ENCODE data around the gene TRAPPC3L.

- PRO-cap, result no peak
- RAMPAGE, long total RNA, 4 experiments, result no peak in any of the 4 experiments
Observed at GRCh38 chr6:111751103-111751574, 122.1 kb downstream of the FYN start.

DNA sequence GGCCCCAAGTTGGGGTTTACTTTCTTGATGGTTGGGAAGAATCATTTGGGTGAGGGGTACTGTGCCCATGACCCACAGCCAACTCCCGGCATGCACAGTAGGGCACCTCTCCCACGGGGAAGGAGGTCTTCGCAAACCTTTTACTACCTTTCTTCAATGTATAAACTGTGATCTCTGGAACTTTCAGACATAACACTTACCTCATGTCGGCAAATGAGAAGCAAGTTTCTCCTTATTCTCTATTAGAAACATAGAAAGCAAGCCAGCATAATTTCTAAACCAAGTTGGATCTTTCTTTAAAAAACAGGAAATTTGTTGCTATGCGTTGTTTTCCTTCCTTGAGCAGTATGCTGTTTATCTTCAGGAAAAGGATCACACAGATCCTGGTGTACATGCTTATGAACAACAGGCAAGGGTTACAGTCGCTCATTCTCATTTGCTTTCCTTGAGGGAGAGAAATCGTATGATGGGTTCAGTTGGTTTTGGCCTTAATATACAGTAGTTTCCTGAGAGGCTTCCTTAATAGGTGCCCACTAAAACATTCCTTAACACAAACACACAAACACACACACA lies 118.9 kb downstream of the FYN start:
- PRO-cap, result no peak
- RAMPAGE, long total RNA, 4 experiments, result no peak in any of the 4 experiments

GRCh38 chr6:111757274-111757888 lies 115.9 kb downstream of the FYN start:
- PRO-cap, result no peak
- RAMPAGE, long total RNA, 4 experiments, result no peak in any of the 4 experiments

DNA sequence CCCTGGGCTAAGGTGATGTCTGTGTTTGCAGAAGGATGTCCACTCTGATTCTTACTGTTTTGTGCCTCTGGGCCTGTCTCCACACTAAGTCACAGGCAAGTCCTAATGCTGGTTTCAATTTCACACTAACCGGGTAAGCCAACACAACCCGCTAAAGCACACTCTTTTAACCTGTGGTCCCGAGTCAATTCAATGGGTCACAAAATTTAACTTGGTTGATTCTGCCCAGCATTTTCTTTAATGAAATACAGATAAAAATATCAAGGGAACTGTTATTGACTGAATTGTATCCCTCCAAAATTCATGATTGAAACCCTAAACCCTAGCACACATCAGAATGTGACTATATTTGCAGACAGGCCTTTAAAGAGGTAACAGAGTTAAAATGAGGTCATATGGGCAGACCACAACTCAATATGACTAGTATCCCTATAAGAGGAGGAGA lies 78.4 kb downstream of the FYN start:
- PRO-cap, result no peak
- RAMPAGE, long total RNA, 4 experiments, result no peak in any of the 4 experiments

DNA sequence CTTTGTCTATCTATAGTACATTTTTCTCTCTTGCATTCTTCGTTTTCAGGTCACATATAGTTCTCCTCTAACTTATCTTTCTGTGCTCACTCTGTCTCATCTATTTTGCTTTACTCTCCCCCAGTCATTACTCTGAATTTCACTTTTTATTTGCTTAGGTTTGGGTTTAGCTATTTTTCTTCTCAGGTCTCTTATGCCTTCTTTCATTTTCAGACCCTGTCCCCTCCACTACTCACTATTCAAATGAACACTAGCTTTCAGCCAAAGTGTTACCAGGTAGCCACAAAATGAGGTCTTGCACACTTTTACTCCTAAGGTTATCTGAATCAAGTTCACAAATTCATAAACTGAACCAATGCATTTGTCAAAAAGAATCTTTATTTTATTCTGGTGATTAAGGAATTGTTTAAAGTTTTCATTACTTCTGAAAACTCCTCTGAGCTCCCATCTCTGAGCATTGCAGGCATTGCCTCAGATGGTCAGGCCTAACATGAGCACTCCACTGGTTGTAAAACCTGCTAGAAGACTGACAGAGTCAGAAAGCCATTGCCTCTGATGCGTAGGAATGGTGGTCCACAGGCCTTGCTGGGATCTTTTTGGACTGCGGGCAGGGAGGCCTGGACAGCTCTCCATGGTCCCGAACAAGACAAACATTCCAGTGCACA lies 48.6 kb downstream of the FYN start:
- PRO-cap, result no peak
- RAMPAGE, long total RNA, 4 experiments, result start-site peak on the minus strand in 1 of 4 experiments, centred at position 313 of the sequence, 6 reads per replicate

- PRO-cap, result no peak
- RAMPAGE, long total RNA, 4 experiments, result no peak in any of the 4 experiments
Observed at GRCh38 chr6:111869929-111870577, 3.2 kb downstream of the FYN start.

- PRO-cap, result no peak
- RAMPAGE, long total RNA, 4 experiments, result no peak in any of the 4 experiments
Observed at GRCh38 chr6:111908732-111909655, 35.7 kb upstream of the FYN start.

DNA sequence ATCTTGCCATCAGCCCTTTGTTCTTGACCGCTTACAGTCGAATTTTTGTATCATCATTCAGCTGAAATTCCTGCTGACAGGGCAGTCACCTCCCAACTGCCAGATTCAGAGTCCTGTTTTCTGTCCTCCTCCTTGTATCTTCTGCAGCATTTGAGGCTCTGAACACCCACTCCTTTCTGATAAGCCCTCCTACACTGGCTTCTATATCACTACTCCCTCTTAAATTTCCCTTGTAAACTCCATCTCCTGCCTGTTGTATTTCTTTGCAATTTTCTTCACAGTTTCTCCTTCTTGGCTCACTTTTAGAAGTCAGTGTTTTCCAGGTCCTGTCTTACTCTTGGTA lies 77.7 kb upstream of the CCN6 start:
- PRO-cap, result no peak
- RAMPAGE, long total RNA, 4 experiments, result no peak in any of the 4 experiments

DNA sequence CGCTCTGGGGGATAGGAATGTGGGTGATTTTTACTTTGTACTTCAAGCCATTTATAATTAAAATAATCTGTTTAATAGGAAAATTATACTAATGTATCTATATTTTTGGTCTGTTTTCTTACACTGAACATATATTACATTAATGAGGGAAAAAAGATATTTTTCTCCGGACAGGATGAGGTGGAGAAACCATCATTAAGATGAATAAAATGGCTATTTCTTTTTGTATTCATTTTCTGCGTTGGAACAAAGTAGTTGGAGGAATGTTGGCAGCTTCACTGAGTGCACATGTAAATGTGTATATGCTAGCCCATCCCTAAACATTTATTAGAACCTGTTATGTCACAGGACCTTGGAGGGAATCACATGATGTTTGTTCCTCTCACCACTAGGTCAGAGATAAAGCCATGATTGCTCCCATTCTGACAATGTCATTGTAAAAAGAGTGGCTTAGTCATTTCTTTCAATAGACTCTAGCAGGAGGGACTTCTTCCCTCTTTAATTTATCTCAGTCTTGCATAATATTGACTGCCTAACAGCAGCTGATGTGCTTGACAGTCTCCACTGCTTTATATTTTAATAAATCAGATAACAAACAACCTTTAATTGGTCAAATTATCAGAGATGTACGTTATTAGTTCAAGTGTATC lies 39.8 kb downstream of the LAMA4 start:
- PRO-cap, result no peak
- RAMPAGE, long total RNA, 4 experiments, result no peak in any of the 4 experiments

DNA sequence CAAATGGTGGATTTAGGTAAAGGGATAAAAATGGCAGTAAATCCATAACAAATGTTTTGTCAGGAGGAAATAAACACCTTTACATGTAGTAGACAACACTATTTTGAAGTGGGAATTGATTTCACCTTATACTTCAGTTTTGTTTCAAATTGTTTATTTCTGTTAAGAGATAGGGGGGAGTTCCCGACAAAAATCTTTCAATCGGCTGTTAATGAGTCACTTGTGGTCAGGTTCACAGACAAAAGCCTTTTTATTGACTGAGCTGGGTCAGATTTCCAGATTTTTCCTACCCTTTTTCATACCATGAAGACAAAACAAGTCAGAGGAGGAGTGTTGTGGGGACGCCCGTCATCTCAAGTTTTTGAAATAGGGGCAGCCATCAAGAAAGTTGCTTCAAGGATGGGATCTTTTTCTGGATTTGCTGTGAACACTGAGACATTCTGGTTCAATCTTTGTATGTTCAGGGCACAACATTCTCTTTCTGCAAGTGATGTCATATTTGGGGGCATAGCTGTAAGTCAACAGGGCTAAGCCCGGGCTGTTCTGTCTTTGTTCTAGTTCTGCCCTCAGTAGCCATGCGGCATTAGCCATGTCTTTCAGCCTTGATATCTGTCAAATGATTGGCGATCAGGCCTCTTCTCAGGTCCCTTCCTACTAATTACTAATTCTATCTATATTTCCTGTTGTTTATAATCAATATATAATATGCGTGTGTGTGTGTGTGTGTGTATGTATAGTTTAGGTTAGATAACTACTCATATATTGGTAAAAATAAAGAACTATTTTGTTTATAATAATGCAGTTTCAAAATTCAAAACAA lies 496.0 kb upstream of the MARCKS start:
- PRO-cap, result no peak
- RAMPAGE, long total RNA, 4 experiments, result no peak in any of the 4 experiments

GRCh38 chr6:113645196-113646053 lies 211.7 kb upstream of the MARCKS start:
- PRO-cap, result no peak
- RAMPAGE, long total RNA, 4 experiments, result no peak in any of the 4 experiments

DNA sequence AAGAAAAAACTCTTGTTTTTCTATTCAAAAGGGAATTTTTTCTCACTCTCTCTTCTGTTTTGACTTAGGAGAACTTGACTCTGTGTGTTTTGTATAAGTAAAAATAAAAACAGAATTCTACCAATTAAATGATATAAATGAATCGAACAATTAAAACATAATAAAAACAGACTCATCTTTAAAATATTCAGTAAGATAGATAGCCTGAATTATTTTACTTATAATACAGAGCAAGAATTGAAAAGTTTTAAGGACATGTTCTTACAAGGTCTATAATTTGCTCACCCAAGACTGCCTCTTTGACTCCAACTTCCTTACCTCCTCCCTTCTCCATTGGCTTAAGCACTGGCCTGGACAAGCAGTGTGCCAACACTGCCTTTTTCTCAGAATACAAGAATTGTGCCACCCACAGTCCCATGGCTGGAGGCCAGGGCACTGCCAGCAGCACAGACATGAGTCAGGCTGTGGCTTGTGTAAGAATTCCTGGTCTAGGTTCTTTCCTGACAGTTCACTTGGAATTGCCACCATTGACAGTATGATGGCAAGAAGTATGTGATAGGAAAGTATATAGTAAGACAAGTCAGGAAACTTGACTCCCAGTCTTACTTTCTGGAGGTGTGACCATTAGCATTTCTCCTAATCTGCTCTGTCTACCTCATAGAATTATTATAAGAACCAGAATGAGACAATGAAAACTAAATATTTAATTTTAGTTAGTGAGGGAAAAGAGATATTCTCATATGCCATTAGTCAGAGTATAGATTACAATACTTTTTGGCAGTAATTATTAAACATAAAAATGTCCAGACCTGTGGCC lies 202.8 kb upstream of the MARCKS start:
- PRO-cap, result no peak
- RAMPAGE, long total RNA, 4 experiments, result no peak in any of the 4 experiments

DNA sequence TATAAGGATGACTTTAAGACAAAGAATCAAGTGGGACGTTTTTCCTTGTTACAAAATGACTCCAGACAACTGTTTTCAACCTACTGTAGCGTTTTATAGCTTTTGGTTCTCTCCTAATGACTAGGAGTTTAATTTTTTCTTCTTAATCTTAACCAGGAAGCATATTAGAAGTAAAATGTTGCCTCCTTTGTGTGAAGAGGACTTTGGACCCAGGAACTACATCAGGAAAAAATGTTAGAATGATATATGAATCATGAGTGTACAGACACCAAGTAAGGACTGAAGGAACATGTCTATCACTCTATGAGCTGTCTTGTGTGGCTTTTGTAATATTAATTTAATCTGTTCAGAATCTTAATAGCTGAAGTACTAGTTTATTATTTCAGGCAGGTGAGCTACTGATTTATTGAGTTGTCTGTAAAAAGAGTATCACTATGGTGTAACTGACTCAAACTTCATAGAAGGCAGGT lies 71.0 kb upstream of the MARCKS start:
- PRO-cap, result no peak
- RAMPAGE, long total RNA, 4 experiments, result no peak in any of the 4 experiments

- PRO-cap, result no peak
- RAMPAGE, long total RNA, 4 experiments, result no peak in any of the 4 experiments
Observed at GRCh38 chr6:113860707-113861358, 3.7 kb downstream of the MARCKS start.

DNA sequence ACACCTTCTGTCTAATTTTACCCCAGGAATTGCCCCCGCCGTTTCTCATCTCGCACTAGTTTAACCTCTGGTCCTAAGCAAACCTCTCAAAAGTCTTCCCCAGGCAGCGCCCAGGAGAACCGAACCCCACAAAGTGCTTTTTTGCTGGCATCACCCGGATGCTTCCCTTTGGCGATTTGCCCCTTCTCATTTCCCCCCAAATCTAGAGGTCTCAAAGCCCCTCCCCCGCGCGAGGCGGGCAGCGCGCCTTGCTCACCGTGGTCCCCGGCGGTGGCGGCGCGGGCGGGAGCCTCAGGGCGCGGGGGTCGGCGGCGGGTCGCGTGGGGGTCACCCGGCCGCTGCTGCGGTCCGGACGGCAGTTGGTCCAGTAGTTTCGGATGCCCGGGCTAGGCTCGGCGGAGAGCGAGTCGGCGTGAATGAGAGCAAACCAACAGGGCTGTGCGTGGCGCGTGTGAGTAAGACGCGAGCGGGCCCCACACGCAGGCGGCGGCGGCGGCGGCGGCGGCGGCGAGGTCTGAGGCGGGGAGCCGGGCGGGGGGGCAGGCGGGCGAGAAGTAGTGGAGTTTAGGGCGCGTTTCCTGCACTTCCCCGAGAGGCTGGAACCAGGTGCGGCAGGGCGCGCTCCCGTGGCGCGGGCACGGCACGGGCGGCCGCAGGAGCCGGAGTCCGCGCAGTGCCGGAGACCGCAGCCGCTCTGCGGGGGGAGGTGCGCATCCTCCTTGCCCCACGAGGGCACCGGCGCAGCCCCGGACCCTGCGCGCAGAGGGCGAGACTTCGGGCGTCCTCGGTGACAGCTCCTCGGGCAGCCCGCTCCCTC lies 676 bp downstream of the HS3ST5 start:
- PRO-cap, result no peak
- RAMPAGE, long total RNA, 4 experiments, result no peak in any of the 4 experiments

GRCh38 chr6:114364193-114364889 lies 21.5 kb upstream of the HS3ST5 start:
- PRO-cap, result no peak
- RAMPAGE, long total RNA, 4 experiments, result no peak in any of the 4 experiments

- PRO-cap, result no peak
- RAMPAGE, long total RNA, 4 experiments, result no peak in any of the 4 experiments
Observed at GRCh38 chr6:116222868-116223340, 31.0 kb downstream of the TSPYL4 start.

DNA sequence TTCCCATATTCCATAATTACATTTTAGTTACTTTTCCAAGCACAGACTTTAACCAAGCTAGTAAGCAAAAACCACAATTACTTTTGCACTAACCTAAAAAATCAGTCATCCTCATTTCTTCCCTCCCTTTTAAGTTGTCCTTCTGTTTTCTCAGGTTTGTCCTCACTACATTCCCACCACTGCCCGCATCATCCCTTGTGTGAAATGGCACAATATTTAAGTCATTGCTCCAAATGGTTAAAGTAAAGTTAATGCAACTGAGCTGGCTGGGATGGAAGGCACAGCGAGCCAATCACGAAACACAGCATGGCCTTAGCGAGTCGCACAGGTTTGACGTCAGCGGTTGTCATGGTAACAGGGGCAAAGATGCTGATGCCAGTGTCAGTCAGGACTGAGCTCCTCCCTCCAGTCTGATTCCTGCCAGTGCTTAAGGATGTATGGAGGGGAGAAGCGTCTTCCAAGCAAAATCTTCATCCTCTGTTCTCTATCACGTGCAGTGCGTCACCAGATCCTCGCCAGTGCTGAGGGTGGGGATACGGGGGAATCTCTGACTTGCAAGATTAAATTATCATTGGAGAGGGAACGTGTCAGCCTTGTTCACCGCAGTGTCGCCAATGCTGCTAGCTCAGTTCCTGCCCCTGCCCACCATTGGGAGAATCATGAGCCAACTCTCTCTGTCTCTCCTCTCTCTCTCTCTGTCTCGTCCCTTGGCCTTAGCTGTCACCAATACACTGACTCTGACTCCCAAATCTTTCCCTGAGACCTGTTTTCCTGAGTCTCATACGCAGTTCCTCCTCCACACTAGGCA lies 24.6 kb downstream of the TSPYL4 start:
- PRO-cap, result no peak
- RAMPAGE, long total RNA, 4 experiments, result no peak in any of the 4 experiments

DNA sequence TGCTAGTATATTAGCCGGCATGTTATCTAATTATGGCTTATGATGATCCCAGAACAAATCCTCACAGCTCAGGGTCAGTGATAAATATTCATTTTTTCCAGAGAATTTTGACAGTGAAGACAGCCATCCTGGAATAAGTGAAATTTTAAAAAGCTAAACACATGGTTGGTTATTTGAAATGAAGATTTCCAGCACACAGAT lies 34.3 kb upstream of the CALHM6 start:
- PRO-cap, result no peak
- RAMPAGE, long total RNA, 4 experiments, result no peak in any of the 4 experiments

DNA sequence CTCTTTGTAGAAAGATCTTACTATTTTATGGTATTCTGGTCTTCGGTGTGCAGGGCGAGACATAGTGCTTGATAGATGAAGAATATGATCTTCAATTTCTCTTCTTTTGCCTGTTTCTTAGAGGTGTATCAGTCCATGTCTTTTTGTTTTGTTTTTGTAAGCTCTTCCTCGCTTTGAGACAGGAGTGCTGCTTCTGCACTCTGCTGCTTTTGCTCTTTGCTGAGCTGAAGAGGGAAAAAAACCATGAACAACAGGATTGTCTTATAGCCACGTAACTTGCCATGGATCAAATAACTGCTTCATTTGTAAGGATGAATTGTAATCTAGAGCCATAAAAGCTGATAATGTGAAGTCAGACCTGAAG lies at the start of gene TRAPPC3L:
Gene TRAPPC3L (minus strand): TSS at position 233 of the 364 bp plus-strand sequence.
- PRO-cap, result no peak
- RAMPAGE, long total RNA, 4 experiments, result no peak in any of the 4 experiments

Measured in gastroesophageal sphincter (tissue), 4 donors.